Neural crest cell (in vitro differentiated cells): ENCODE measurements around the genes PYM1, RAB5B, SUOX, COQ10A and RBMS2.

DNA sequence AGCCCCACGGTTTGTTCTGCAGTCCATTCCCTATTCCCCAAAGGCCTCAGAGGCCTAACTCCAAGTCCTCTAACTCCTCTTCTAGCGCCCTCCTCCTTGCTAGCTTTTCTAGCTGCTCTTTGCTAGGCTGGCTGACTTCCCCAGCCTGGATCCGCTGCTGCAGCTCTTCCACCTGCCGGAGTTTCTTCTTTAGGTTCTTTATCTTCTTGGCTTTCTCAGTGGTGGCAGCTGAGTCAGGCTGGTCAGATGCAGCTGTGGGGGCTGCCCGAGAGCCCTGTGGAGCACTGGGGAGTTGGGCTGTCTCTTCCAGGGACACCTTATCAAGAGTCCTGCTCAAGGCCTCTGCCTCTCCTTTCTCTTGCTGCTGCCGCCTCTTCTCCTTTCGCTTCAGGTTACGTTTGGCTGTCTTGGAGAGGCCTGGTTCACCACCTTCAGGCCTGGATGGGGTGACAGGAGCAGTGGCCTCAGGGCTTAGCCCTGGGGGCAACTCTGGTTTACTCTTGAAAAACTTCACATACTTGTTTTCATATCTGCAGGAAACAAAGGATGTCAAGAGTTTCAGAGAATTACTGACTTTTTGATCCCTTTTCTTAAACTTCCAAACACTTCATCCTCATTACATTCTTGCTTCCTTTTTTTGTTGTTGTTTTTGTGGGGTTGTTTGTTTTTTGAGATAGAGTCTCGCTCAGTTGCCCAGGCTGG is 25.7 kb downstream of the PYM1 start:
- PRO-cap, result no peak

- PRO-cap, result bidirectional peak, plus-strand start at chr12:55928071, minus-strand start at chr12:55927894
Measured at GRCh38 chr12:55927614-55928390, at the start of gene PYM1. PYM1 (minus strand) TSS chr12:55927894.

- PRO-cap, result no peak
Measured at GRCh38 chr12:55930090-55930399, 917 bp upstream of the DGKA start.

GRCh38 chr12:55931278-55931859 is 407 bp downstream of the DGKA start:
- PRO-cap, result no peak

DNA sequence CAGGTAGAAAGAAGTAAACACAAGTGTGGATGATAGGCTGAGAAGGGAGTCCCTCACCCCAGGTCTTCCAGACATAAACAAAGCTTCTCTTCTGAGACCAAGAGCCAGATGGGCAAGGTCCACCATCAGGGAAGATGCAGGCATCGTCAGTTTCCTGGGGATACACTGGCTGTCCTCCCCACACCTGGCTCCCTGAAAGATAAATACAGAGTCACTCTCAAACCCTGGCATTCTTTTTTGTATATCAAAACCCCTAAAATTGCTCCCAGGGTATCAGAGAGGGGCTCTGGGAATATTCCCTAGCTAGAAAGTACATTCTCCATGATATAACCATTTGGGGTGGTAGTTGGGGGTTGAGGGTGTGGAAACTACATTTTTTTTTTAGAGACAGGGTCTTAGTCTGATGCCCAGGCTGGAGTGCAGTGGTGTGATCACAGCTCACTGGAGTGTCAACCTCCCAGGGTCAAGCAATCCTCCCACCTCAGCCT is 7.4 kb downstream of the PMEL start:
- PRO-cap, result no peak

DNA sequence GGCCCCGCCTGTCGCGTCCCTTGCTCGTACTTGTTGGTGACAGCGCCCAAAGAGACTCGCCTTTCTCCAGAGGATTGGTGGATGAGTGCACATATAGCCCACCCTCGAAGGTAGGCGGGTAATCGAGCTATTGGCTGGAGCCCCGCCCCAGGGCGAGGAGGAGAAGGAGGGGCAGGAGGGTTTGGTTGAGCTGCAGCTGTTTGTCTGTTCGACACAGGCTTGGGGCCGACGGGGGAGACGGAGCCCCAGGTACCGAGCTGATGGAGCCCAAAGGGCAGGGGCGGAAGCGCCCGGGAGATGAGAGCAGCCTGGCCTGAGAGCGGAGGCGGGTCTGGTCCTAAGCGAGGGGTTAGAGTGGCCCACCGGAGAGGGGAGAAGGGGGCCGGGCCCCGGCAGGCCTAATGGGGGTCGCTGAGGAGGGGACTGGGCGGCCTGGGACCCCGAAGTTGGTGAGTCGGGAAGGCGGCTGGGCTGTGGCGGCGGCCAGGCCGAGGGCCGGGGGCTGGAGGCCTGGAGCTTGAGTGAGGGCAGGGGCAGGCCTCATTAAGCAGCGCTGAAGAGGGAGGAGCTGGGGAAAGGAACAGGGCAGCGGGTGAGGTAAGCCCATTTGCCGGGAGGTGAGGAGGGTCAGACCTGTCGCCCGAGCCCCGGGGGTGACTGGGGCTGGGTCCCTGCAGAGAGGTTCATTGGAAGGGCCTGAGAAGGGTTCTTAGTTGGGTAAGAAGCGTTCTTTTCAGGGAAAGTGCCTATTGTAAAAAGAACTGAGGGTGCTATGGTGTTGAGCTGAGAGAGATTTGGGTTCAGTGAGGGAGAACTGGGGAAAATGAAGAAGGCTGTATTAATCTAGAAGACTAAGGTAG is at the start of gene RAB5B:
Gene RAB5B, plus strand, starts transcription at position 188 of the 860 bp plus-strand sequence.
- PRO-cap, result unidirectional peak, plus-strand start at position 214 of the sequence; bidirectional peak, plus-strand start at position 627 of the sequence, minus-strand start at position 523 of the sequence

GRCh38 chr12:55996976-55998048 is at the start of gene SUOX:
SUOX (plus strand) TSS chr12:55997276.
- PRO-cap, result bidirectional peak, plus-strand start at chr12:55997259, minus-strand start at chr12:55997111

DNA sequence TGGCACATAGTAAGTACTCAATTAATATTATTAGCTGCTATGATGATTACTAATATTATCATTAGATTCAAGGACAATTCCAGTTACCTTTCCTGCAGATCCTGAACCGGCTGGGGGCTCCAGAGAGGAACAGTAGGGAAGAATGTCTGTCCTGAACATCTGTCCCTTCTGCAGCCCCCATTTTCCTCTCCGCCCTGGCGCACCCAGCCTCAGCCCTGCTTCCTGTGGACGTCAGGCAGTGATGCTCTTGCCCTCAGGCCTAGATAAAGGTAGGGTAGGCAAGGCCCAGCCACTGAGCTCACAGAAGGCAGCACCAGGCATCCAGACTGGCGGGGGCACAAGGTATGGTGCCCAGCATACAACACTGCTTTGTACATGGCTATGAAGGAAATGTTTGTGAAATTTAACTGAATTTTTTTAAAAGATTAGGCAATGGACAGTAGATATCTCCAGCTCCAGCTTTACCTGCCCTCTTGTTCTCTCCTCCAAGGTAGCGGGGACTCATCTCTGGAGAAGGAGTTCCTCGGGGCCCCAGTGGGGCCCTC is 3.8 kb downstream of the IKZF4 start:
- PRO-cap, result no peak

GRCh38 chr12:56035914-56036940 is 5.5 kb upstream of the RPS26 start:
- PRO-cap, result no peak

DNA sequence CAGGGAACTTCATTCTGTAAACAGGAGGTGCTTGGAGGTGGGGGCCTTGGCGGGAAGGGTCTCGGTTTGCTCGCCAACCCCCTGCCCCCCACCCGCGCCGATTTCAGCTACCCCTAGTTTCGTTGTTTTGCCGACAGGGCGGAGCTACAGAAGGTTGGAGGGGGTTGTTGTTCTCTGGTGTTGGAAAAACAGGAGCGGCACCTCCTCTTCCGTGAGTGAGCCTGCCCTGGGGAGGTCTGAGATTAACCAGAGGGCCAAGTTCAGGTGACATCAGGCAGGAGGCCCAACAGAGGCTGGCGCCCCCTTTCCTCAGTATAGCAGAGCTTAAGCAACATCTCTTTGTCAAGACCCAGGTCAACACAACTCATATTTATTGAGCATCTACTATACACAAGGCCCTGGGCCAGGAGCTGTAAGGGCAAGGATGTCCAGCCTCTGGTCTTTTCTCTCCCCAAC is 753 bp downstream of the ERBB3 start:
- PRO-cap, result no peak

- PRO-cap, result no peak
Measured at GRCh38 chr12:56112815-56113805, 3.3 kb upstream of the RPL41 start.

GRCh38 chr12:56122473-56123068 is 4.5 kb downstream of the ZC3H10 start:
- PRO-cap, result no peak

DNA sequence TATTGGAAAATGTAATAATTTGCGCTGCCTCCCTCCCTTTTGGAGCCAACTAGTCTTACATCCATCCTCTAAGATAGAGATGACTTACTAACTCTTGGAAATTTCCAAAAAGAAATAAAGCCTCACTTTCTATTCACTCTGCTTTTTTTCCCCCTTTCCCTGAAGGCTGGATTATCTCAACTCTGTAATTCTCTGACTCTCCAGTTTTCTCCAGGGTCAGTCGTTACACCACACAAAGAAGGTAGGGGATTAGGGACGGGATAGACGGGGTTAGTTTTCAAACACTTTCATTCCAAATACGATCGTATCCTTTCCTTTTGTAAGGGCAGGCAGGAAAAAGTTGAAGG is 715 bp upstream of the ESYT1 start:
- PRO-cap, result no peak

GRCh38 chr12:56168061-56168523 is 9.9 kb downstream of the MYL6 start:
- PRO-cap, result no peak

DNA sequence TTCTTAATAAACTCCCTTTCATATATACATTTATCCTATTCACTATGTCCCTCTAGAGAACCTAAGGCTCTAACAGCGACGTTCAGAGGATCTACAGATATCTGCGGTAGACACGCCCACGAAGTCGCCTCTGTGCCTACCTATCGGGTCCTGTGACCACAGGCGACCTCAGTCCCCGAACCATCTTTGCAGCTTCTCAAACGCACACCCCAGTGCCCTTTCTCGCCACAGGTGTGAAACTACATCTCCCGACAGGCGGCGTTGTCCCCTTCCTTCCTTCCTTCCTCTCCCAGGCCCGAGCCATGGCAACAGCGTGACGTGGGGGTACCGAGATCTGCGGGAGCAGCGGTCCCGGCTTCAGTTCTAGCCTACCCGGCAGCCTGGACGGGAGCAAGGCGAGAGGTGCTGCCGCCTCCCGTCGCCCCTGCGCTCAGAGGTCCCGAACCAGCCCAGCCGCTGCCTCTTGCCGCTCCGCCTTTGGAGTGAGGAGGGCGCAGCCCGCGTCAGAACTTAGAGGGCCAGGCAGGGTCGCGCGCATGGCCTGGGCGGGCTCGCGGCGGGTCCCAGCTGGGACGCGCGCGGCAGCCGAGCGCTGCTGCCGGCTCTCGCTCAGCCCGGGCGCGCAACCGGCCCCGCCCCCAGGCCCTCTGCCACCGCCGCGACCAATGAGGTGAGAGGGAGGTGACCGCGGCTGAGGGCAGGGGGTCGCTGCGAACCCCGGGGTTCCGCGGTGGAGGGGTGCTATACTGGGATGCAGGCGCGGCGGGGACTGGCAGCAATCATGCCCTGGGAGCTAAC is at the start of gene COQ10A:
Gene COQ10A, plus strand, starts transcription at position 360 of the 798 bp plus-strand sequence.
- PRO-cap, result bidirectional peak, plus-strand start at position 360 of the sequence, minus-strand start at position 198 of the sequence; bidirectional peak, plus-strand start at position 723 of the sequence, minus-strand start at position 484 of the sequence

DNA sequence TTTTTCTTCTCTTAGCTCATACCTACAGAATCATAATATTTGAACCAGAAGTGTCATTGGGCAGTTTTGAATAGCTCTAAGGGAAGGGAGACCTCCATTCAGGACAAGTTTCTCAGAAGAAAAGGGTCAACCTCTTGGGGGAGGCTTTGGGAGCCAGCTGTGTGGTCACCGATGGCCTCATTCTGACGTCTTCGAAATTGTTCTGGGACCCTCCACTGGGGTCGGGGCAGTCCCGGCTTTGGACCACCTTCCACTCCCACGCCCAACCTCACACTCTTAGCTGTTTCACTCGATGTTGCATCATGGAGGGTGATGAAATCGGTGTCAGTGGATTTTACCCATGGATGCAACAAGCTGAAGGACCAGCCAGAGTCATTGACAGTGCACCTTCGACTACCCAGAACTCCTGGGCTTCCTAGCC is 1.1 kb upstream of the IL23A start:
- PRO-cap, result no peak

DNA sequence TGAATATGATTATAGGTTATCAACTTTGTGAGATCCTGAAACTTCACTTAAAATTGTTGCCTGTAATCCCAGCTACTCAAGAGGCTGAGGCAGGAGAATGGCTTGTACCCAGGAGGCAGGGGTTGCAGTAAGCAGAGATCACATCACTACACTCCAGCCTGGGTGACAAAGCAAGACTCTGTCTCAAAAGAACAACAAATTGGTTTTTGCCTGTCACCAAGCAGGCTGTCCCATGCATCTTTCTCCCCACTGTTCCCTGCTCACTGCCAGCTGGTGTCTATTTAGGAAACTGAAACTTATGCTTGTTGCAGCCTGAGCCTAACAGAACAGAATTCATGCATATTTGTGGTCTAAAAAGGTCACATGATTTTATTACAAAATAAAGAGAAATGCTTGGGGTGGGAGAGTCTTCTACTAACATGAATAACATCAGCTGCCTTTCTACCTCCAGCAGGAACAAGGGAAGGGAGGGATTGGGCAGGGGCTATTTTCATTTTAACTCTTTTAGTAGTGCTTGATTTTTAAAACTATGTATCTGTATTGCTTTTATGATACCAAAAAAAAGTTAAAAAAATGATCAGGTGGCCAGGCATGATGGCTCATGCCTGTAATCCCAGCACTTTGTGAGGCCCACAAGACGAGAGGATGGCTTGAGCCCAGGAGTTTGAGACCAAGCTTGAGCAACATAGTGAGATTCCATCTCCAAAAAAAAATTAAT is 1.0 kb downstream of the STAT2 start:
- PRO-cap, result no peak

GRCh38 chr12:56462473-56463064 is 5.8 kb upstream of the SPRYD4 start:
- PRO-cap, result bidirectional peak, plus-strand start at chr12:56462818, minus-strand start at chr12:56462680

DNA sequence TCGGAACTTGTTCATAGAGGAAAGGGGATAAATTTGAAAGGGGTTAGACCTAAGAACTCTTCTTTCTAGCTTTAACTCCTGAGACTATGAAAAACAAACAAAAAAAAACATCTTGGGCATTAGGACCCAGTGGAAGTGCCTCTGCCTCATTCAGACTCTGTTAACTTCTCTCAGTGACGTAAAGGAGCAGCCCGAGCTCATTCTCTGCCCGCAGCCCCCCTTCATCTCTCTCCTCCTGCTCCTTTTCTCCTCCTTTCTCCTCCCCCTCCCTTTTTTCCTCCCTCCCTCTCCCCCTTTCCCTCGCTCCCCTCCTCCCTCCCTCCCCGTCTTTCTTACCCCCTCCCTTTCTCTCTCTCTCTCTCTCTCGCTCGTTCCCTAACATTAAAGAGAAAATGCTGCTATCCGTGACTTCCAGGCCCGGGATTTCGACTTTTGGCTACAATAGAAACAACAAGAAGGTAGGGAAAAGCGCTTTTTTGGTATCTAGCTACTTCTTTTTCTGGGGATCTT is at the start of gene RBMS2:
Gene RBMS2, plus strand, starts transcription at position 189 of the 510 bp plus-strand sequence.
- PRO-cap, result bidirectional peak, plus-strand start at position 189 of the sequence, minus-strand start at position 131 of the sequence

GRCh38 chr12:56606504-56607241 is 23.5 kb downstream of the BAZ2A start:
- PRO-cap, result no peak